ENCODE measurements around the gene NXPE2.

GRCh38 chr11:114226448-114226794 is 69.8 kb upstream of the NNMT start:
- PRO-cap = no peak
- RRBS = no CpG with 5 or more reads among the region's 6 CpGs

DNA sequence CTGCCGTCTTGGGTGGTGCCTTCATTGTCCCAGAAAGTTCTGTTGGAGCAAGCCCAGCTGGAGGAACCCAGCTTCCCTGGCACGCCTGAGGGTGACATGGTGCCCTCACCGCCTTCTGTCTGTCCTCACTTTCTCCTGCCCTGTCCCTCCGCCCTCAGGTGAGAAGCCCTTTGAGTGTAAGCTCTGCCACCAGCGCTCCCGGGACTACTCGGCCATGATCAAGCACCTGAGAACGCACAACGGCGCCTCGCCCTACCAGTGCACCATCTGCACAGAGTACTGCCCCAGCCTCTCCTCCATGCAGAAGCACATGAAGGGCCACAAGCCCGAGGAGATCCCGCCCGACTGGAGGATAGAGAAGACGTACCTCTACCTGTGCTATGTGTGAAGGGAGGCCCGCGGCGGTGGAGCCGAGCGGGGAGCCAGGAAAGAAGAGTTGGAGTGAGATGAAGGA is 46.0 kb upstream of the NNMT start:
- PRO-cap = no peak
- RRBS = no CpG with 5 or more reads among the region's 20 CpGs

- PRO-cap = no peak
- RRBS = no CpG with 5 or more reads among the region's 9 CpGs
Measured at GRCh38 chr11:114677945-114678881, at the start of gene NXPE2. TSS of gene NXPE2 (plus strand) at chr11:114678527.

DNA sequence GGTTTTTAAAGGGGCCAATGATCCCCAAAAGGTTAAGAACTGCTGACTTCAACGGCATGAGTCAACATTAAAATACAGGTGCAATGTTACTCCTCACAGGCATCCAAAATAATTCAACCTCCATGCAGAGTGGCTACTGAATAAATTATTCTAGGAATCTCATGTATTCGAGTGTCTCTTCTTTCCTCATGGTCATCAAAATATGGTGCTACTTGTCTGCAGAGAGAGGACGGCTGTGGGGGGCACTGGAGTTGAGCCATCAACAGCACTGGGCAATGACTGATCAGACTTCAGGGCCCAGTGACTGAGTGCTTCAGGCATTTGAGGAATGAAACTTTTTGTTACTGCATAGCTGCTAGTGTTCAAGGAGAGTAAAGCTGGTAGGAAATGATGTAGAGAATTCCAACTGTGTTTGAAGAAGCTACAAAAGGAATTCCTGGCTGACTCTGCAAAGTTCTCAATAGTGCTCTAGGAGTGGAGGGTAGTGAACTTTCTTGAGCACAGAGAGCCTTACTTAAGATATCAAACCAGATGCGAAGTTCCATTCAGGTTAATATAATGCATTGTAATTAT is 277.7 kb downstream of the CADM1 start:
- PRO-cap = no peak
- RRBS = no CpG with 5 or more reads among the region's 4 CpGs

DNA sequence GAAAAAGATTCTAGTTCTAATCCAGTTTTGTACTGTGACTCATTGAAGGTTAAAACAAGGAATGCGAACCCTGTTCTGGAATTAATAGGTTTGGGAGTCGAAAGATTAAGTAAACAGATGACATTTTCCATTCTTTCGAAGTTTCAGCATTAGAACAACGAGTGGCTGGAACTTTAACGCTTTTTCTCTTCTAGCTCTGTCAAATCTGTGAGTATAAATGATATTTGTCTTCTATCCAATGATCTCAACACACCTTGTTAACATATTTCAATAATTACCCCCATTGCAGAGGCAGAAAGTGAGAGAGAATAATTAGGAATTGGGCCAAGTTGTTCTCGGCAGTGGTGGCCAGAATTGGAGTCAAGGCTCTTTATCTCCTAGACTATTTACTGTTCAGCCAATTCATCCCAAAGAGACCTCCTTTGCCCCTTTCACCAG is 19.3 kb upstream of the CADM1 start:
- PRO-cap = no peak
- RRBS = no CpG with 5 or more reads among the region's 6 CpGs

GRCh38 chr11:115560597-115560982 is 56.4 kb upstream of the CADM1 start:
- PRO-cap = no peak
- RRBS = no CpG with 5 or more reads among the region's 5 CpGs

- PRO-cap = no peak
- RRBS = 53% methylated on average over 3 of the region's 11 CpGs
Measured at GRCh38 chr11:115717082-115717641, 212.9 kb upstream of the CADM1 start.

GRCh38 chr11:116073088-116073437 is 568.8 kb upstream of the CADM1 start:
- PRO-cap = no peak
- RRBS = no CpG with 5 or more reads among the region's 6 CpGs

DNA sequence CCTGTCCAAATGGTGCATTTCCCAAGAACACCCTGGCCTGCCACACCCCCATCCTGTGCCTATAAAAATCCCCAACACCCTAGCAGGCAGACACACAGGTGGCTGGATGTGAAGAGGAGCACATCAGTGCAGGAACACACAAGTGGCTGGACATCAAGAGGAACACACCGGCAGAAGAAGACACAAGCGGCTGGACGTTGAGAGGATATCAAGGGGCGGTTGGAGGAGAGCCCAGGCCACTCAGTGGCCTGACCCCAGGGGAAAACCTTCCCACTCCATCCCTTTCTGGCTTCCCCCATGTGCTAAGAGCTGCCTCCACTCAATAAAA is 625.1 kb downstream of the BUD13 start:
- PRO-cap = no peak
- RRBS = no CpG with 5 or more reads among the region's 4 CpGs

DNA sequence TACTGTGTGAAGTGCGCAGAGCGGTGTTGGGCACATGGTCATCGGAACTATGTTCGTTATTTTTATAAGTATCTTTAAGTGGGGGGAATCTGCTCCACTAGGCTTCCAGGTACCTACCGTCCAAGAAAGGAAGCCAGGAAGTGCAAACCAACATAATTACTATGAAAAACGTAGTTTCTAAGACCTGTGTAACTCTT is 572 bp upstream of the BUD13 start:
- PRO-cap = no peak
- RRBS = no CpG with 5 or more reads among the region's 6 CpGs

DNA sequence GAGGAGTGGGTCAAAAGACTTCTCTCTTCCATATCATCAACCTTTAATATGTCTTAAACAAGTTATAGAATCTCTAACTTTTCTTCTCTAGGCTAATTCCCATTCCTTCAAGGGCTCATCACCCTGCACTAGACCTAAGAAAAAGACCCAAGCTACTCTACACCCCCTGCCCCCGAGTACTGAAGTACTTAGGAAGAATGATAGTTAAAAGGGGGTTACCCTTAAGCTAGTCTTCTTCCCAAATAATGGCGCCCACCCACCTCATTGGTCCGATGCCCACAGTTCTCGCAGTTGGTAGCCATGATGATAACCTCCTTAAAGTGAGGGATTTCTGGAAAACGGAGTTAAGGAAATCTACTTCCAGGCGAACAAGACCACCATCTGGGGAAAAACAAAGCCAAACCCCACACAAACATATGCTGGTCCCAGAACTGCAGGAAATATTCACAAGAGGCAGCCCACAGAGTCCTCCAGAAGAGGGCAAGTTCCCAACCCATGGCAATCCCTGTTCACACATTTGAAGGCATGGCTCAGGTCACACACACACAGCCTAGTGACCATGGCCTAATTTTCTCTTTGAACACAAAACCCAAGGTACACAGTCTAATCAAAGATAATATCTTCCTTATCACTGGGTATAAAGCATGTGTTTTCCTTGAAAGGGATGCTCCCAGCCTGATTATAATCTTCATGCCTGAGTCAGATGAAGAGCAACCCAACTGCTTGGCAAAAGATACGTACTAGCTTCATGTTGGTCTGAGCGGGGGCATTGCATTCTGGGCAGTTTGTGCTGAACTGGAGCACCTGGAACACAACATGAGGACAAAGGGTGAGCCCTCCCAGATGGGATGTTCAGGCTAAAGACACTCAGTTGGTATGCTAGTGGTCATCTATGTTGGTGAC is 3.5 kb downstream of the ZPR1 start:
- PRO-cap = no peak
- RRBS = no CpG with 5 or more reads among the region's 8 CpGs

DNA sequence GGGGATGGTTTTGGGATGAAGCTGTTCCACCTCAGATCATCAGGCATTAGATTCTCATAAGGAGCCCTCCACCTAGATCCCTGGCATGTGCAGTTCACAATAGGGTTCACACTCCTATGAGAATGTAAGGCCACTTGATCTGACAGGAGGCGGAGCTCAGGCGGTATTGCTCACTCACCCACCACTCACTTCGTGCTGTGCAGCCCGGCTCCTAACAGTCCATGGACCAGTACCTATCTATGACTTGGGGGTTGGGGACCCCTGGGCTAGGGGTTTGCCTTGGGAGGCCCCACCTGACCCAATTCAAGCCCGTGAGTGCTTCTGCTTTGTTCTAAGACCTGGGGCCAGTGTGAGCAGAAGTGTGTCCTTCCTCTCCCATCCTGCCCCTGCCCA is 2.1 kb downstream of the APOC3 start:
- PRO-cap = no peak
- RRBS = no CpG with 5 or more reads among the region's 5 CpGs

DNA sequence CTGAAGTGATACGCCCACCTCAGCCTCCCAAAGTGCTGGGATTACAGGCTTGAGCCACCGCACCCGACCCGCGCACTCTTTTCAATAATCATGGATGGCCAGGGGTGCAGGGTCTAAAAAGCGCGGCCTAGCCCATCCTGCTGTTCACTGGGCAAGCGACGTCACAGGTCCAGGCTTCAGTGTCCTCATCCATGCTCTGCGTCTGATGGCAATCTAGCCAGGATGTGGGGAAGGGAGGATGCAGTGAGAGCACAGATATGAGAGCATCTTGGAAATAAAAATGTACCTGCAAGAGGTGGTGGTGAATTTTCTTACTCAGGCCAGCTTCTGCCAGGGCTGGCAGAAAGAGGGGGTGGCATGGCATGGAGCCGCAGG is 2.7 kb downstream of the APOA1 start:
- PRO-cap = no peak
- RRBS = no CpG with 5 or more reads among the region's 11 CpGs

GRCh38 chr11:116835103-116835691 is 2.2 kb downstream of the APOA1 start:
- PRO-cap = no peak
- RRBS = no CpG with 5 or more reads among the region's 23 CpGs

DNA sequence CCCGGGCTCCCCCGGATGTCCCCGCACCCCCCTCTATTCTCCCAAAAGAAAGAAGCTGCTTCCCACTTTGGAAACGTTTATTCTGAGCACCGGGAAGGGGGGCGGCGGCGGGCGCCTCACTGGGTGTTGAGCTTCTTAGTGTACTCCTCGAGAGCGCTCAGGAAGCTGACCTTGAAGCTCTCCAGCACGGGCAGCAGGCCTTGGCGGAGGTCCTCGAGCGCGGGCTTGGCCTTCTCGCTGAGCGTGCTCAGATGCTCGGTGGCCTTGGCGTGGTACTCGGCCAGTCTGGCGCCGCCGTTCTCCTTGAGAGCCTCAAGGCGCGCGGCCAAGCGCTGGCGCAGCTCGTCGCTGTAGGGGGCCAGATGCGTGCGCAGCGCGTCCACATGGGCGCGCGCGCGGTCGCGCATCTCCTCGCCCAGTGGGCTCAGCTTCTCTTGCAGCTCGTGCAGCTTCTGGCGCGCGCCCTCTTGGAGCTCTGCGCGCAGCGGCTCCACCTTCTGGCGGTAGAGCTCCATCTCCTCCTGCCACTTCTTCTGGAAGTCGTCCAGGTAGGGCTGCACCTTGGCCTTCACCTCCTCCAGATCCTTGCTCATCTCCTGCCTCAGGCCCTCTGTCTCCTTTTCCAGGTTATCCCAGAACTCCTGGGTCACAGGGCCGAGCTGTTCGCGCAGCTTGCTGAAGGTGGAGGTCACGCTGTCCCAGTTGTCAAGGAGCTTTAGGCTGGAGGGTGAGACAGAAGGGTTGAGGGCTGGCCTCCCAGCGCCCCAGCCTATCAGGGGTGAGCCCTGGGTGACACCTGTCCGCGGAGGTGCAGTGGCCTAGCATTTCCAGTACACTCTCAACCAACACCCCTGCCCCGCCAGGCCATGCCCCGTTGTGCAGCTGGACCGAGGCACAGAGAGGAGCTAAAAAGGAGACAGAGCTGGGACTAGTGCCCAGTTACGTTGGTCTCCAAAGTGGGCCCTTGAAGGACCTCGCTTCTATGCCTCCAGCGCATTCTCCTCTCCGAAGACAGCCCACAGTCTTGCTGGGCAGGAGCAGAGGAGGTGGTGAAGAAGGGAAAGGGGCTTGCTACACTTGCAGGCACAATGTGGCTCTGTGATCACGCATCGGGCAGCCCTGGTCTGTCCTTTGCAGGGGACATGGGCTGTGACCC is 1.4 kb downstream of the APOA1 start:
- PRO-cap = bidirectional peak, plus-strand start at position 657 of the sequence, minus-strand start at position 357 of the sequence
- RRBS = 82% methylated on average over 4 of the region's 68 CpGs

GRCh38 chr11:116851717-116852059 is 14.3 kb upstream of the APOA1 start:
- PRO-cap = no peak
- RRBS = no CpG with 5 or more reads among the region's 8 CpGs

DNA sequence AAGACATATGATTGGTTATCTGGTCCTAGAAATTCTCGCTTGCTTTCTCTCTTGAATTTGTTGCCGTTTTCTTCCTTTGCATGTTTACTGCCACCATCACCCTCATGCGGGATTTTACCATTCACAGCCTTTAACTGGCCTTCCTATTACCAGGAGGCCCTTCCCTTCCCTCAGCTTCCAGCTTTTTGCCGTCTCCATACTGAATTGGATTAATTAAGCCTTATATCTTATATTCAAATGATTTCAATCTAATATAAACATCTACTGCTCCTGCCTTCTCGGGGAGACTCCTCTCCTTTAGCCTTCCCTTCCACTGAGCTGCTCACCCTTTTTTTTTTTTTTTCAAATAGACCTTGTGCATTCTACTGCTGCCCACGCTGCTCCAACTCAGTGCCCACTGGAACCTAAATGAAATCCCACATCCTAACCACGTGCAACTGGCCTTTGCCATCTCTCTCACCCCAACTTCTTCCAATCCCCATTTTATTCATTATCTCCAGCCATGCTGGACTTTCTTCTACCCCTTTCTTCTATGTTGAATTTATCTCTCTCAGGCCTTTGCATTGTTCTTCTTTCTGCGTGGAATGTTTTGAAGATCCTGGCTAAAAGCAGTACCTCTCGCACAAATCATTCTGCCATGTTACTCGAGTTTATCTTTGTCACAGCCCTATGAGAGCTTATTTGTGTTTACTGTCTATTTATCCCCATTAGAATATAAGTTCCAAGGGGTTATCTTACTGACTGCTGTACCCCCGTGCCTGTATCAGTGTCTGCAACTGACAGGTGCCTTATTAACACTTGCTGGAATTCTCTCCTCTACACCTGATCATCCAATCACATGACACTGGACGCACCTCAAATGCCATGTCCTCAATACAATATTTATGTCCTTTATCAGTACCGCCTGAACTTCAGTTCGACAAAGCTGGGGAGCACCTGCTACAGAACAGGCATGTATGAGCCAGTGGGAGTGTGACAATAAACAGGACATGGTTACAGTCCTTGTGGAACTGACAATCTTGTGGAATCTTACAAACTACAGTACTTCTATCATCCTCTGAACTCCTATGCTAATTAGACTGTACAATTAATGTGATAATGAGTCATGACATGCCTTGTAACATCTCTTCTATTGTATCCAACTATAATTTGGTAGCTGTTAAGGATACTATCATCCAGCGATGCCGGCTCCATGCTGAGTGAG is 82.8 kb upstream of the APOA1 start:
- PRO-cap = no peak
- RRBS = no CpG with 5 or more reads among the region's 16 CpGs

GRCh38 chr11:116979750-116980537 is 118.3 kb downstream of the SIK3 start:
- PRO-cap = no peak
- RRBS = no CpG with 5 or more reads among the region's 6 CpGs

DNA sequence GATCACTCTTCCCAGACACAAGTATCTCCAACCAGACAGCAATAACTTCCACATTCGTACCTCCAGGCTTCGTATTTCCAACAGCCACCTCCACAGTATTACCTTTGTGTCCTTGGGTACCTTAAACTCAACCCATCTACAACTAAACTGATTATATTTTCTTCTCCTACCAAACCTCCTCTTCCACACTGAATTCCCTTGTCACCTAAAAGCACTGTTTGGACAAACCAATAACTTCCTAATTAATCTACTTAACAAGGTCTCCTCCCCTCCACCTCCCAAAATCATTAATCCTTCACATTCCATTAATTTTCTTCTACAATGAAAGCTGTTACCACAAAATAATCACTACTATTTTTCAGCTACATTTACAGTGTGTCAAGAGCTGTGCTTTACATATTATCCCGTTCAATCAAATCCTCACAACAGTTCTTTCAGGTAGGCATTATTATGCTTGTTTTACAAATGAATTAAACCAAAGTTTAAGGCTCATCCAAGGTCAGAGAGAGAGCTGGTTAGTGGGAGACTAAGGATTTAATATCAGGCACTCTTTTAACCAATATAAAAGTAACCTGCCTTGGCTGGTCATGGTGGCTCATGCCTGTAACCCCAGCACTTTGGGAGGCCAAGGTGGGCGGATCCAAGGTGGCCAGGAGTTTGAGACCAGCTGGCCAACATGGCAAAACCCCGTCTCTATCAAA is 107.5 kb downstream of the SIK3 start:
- PRO-cap = no peak
- RRBS = no CpG with 5 or more reads among the region's 5 CpGs

- PRO-cap = no peak
- RRBS = no CpG with 5 or more reads among the region's 6 CpGs
Measured at GRCh38 chr11:117002811-117003543, 95.3 kb downstream of the SIK3 start.